H4 (cell line): ENCODE data around the genes MMAB and GLTP.

GRCh38 chr12:108807394-108807812, 50.0 kb downstream of the SSH1 start:
- RAMPAGE, long total RNA = no peak

DNA sequence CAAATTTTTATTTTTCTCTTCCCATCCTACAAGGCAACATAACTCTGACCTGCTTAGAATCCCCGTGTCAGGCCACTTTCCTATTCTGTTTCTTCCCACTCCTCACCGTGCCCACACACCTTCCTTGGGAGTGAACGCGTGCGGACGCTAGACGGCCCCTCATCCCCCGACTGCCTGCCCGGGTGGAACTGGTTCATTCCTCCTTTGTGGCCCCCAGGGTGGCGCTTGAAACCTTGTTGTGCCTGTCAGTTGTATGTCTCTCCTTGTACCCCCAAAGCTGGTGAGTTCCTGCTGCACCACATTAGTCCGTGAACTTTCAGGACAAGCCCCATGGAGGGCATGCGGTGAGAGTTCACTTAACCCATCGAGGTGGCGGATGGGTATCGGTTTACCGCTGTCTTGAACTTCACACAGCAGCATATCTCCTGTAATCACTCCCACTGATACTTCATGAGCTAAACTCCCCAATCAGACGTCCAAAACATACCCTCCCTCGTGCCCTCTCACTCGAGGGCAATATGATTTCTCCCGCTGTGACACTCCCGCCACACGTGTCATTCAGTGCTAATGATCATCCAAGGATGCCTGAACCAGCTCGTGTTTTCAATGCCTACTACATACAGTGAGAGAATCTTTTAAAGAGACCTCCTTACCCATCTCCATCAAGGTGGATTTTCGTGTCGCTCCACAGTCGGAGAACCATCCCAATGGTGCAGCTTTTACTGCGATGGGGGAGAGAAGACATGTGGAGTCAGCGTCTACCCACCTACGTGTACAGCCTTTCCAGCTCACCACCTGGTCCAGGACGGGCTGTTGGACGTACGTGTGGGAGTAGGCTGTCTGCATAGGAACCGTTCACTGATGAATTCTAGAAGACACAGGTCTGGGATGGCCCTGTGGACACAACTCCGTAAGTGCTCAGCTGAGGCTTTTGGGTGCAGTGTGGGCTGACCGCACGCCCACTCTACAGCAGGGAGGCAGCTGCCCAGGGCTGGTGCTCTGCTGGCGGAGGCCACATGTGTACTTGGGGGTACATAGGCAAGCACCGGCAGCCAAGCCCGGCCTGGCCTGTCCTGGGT, 46.4 kb downstream of the SSH1 start:
- RAMPAGE, long total RNA = no peak

- RAMPAGE, long total RNA = no peak
Observed at GRCh38 chr12:108816613-108817259, 40.6 kb downstream of the SSH1 start.

GRCh38 chr12:109087076-109088065, 5.9 kb downstream of the ALKBH2 start:
- RAMPAGE, long total RNA = no peak

DNA sequence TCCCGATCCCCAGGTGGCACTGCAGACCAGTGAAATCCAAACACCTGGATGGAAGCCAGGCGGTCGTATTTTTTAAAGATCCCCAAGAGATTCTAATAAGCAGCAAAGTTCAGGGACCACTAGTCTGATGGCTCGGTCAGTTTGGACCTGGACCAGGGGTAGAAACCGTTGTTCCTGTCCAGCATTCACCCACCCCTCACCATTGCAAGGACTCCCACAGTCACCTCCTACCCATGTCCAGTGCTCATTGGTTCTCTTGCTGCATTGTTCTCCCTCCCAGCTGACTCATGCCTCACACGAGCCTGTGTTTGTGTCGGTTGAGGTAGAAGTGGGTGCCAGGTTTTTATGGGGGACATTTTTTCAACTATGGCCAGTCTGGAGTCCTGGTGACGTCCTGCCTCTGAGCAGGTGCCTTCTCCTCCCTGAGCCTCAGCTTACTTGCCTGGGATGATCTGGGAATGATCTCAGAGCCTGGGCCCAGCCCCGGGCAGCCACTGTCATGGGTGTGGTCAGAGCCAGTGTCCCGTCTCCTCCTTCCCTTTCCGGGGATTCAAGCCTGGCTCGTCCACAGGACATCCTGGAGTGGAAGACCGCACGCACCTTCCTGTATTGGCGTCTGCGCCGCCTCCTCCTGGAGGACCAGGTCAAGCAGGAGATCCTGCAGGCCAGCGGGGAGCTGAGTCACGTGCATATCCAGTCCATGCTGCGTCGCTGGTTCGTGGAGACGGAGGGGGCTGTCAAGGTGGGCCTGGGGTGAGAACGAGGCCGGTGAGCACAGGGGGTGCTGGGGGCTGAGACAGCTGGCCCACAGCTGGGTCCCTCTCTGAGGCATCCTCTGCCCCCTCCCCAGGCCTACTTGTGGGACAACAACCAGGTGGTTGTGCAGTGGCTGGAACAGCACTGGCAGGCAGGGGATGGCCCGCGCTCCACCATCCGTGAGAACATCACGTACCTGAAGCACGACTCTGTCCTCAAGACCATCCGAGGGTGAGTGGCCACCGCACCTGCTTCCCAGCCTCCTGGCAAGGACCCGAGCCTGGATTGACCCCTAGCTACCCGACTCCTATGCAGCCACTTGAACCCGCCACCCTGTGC, 44.2 kb downstream of the FOXN4 start:
- RAMPAGE, long total RNA = no peak

GRCh38 chr12:109461024-109461472, 16.1 kb downstream of the KCTD10 start:
- RAMPAGE, long total RNA = no peak

DNA sequence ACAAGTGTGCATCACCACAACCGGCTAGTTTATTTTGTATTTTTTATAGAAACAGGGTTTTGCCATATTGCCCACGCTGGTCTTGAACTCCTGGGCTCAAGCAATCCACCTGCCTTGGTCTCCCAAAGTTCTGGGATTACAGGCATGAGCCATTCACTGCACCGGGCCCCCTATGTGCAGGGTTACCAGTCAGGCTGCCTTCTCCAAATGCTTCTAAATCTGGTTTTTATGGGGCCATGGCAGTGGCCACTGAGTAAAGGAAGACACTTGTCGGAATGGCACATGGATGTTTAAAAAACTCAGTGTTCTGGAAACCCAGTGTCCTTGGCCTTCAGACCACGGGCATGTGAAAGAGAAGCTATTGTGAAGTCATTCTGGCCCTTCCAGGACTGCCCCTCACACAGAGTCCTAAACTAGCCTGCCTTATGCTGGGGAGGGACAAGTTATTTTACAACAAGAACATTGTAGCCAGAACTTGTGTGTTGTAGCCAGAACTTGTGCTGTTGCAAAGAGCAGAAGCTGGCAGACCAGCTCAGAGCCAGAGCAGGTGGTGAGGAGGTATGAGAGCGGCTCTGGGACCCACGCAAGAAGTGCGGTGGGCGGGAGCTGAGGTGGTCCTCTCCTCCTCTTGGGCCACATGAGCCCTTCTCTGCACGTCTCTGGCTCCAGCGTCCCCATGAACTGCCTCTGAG, 32.8 kb downstream of the MMAB start:
- RAMPAGE, long total RNA = no peak

DNA sequence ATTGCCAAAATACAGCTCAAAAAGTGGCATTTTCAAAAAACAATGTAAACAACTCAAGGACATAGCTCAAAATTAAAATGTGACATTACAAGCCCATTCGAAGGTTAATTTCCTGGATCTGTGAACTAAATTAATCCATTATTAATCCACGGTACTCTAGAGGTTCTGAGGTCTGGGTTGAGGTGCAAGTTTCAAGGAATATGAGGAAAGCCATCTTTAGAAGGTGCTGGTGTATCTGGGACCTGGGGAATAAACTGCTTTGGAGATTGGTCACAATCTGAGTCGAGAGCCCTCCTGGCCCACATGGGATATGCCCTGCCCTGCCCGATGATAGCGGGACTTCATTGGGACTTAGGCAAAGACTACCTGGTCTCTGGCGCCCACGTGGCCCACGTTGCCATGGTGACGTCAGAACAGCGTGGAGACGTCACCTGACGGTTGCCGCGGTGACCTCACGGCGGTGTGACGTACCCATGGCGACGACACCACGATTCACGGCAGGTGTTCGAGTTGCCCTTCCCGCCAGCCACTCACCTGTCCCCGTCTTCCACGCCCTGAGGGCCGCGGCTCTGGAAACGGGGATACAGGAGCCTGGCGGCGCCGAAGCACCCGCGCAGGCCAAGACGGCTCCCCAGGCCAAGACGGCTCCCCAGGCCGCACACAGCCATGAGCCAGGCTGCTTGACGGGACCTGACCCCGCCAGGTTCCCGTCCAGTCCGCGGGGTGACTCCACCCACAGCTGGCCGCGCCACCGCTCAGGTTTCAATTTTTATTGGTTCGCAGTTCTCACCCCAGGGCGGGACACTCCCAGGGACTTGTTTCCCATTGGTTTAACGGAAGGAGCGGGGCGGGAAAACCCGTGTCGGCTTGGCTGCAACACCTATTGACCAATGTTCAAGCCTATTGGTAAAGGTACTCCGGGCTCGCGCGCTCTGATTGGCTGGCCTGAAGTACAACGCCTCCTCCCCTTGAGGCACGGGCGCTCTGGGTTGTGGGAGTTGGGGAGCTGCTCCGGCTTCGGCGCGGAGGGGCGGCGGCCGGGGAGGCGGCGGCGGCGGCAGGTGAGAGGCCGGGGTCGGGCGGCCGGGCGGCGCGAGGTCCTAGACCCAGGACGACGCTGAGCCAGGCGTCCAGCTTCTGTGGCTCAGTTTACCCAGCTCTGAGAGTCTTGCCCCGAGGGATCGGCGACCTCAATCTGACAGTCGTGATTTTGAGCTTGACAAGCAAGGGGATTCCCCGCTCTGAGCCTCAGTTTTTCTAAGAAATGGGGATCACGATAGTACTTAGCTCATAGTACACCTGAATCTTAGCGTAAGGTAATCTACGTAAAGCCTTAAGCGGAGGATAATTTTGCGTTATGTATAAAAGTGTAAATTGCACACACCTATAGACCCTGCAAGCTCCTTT, at the start of gene MMAB:
Gene MMAB (minus strand): TSS at position 692 of the 1,407 bp plus-strand sequence.
- RAMPAGE, long total RNA = start-site peak on the minus strand centred at position 685 of the sequence, 16 bp wide, 190 reads; start-site peak on the plus strand centred at position 987 of the sequence, 29 bp wide, 35 reads

DNA sequence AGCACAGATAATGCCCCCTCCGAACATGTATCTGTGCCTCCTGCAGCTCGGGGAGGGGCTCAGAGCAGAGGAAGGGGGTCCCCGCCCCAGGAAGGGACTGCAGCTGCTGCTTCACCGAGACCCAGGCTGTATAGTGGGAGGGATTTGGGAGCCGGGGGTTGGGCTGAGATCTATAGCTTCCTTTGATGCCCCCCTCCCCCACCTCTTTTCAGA, 48.5 kb downstream of the MVK start:
- RAMPAGE, long total RNA = no peak

DNA sequence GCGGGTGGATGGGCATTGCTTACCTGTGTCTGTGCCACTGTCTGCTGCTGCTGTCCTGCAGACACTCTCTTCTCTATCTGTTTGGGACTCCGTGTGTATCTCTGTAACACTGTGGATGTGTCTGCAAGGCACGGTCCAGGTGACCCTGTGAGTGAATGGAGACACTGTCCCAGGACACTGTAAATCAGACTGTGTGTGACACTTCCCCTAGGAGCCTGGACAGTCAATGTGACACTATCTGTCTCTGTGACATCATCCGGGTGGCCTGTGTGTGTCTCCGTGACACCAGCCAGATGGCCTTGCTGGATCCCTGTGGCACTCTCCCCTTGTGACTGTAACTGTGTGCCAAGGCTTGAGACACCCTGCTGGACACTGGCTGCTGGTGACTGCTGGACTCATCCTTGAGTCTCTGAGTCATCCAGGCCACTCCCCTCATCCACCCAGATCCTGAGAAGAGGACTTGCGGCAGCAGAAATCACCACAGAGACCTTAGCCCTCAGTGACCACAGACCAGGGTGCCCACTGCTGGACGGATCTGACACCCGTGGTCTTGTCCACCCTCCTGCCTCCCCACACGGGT, 51.5 kb downstream of the MVK start:
- RAMPAGE, long total RNA = no peak

GRCh38 chr12:109714773-109715157, 1.1 kb downstream of the FAM222A start:
- RAMPAGE, long total RNA = no peak

DNA sequence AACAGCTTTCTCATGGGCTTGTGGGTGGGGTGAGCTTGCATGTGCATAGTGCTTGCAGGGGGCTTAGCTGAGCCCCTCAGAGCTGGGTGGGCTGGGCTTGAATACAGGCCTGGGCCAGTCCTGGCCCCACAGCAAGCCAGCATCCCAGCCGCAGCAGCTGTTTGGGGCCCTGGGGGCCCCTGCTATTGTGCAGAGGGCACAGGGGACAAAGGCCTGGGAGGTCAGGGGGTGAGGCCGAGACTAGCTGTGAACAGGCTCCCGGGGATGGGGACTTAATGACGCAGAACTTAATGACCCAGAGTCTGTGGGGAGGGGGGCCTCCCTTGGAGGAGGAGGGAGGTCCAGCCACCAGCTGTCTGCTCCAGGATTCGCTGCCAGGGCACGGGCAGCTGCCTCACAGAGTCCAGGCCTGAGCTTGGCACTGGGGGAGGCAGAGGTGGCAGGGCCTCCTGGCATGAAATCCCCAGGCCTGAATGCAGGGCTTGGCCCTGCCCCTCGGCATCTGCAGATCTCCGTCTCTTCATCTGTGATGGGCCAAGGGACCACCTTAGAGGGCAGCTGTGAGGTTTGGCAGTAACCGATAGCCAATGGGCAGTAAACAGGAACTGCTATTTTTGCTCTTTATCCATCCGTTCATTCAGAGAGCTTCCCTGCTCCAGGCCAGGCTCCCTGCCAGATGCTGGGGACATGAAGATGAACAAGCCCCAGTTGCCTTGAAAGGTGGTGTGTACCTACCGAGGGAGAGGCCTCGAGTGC, 6.6 kb downstream of the FAM222A start:
- RAMPAGE, long total RNA = no peak

- RAMPAGE, long total RNA = no peak
Observed at GRCh38 chr12:109783792-109784334, 49.3 kb downstream of the TRPV4 start.

GRCh38 chr12:109823037-109823661, 10.0 kb downstream of the TRPV4 start:
- RAMPAGE, long total RNA = no peak

GRCh38 chr12:109845087-109845780, 12.0 kb upstream of the TRPV4 start:
- RAMPAGE, long total RNA = no peak

DNA sequence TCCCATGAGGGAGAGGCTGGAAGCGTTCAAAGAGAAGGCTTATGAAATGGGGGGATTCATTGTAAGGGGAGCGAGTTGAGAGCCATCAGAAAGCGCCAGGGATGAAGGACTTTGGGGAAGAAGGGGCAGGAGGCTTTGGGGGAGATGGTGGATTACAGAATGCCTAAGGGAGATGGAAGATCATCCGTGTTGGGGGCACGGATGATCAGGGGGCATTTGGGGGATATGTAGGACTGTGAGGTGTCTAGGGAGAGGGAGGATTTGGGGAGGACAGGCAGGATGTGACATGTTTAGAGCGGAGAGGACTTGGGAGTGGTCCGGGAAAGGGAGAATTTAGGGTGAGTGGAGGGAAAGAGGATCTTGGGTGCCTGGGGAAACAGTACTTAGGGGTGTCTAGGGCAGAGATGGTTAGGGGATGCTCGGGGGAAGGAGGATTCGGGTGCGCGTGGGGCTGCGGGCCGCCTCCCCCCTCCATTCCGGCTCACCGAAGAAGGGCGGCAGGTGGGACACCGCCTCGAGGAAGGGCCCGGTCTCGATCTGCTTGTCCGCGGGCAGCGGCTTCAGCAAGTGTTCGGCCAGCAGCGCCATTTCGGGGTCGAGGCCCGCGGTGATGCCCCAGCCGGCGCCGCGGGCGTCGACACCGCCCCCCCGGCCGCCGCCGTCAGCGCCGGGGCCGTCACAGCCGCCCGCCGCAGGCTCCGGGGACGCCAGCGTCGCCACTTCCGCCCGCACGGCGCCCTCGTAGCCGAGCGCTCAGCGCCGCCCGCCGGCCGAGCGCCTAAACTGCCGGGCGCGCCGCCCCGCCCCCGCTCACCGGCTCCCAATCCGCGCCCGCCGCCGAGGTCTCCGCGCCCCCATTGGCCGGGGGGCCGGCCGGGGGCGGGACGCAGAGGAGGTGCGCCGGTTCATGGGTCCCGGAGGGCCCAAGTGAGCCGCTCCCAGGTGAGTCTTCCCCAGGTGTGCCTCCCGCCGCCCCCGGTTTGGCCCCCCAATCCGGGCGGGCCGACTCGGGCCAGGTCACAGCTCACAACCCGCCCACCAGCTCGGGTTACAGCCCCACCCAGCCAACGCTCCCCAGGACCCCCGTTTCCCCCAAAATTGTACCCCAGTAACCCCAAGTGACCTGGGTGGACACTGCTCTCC, at the start of gene GLTP:
Gene GLTP (minus strand): TSS at position 755 of the 1,143 bp plus-strand sequence.
- RAMPAGE, long total RNA = start-site peak on the minus strand centred at position 655 of the sequence, 18 bp wide, 97 reads

DNA sequence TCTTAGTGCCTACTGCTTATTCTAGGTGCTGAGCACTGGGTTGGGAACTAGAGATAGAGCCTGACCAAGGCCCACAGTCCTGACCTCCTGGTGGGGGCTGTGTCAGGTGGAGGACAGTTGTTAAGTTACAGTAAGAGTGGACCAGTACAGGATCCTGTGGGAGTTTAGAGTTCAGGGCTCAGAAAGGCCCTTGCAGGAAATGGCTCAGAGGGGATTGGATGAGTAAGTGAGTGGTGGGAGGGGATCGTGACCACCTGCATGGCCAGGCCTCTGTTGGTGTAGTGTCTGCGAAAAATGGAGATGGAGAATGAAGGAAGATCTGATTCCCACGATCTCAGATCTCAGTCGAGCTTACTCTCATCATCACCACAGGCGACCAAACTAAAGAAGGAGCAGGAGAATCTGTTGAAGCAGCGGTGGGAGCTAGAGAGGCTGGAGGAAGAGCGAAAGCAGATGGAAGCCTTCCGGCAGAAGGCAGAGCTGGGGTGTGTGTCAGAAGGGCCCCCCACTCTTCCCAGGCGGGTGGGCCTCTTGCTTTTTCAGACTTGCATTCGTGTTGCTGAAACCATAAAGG, 8.2 kb downstream of the TCHP start:
- RAMPAGE, long total RNA = no peak

- RAMPAGE, long total RNA = no peak
Observed at GRCh38 chr12:109999814-110000524, 739 bp downstream of the ANKRD13A start.

- RAMPAGE, long total RNA = no peak
Observed at GRCh38 chr12:110224235-110224937, 56.7 kb upstream of the ATP2A2 start.

- RAMPAGE, long total RNA = no peak
Observed at GRCh38 chr12:110246469-110246841, 34.6 kb upstream of the ATP2A2 start.